Bronchial epithelial cell (primary cell): ENCODE measurements around the gene PRICKLE1.

DNA sequence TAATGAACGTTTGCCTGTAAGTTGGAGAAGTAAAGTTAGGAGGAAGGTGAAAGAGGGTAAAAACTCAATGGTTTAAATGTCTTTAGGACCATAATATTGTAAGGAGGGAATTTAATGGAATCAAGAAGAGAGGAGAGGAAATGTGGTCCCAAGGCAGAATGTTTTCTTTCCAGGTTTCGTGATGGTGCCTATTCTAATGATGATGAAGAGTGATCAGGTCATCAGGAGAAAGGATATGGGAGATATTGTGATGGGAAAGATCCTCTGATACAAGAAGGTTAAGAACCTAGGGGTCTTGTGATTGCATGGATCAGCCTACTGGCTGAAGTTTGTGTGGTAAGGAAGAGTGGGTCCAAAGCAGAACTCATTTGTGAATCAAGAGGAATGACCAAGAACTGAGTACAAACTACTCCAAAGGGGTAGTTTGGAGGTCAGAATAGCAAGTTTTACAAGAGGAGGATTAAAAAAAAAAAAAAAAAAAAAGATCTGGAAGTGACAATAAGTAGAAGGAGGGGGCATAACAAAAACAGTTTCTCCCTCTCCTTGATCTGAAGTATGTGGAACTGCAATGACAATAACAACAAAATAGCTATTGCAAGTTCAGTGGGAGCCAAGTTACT, 144.3 kb downstream of the PDZRN4 start:
- RRBS, 2 experiments, result no CpG with 5 or more reads among the region's 2 CpGs

GRCh38 chr12:41918012-41918437, 226.6 kb downstream of the GXYLT1 start:
- RRBS, 2 experiments, result no CpG with 5 or more reads among the region's 7 CpGs

- RRBS, 2 experiments, result no CpG with 5 or more reads among the region's 5 CpGs
Observed at GRCh38 chr12:42094145-42094690, 50.5 kb downstream of the GXYLT1 start.

DNA sequence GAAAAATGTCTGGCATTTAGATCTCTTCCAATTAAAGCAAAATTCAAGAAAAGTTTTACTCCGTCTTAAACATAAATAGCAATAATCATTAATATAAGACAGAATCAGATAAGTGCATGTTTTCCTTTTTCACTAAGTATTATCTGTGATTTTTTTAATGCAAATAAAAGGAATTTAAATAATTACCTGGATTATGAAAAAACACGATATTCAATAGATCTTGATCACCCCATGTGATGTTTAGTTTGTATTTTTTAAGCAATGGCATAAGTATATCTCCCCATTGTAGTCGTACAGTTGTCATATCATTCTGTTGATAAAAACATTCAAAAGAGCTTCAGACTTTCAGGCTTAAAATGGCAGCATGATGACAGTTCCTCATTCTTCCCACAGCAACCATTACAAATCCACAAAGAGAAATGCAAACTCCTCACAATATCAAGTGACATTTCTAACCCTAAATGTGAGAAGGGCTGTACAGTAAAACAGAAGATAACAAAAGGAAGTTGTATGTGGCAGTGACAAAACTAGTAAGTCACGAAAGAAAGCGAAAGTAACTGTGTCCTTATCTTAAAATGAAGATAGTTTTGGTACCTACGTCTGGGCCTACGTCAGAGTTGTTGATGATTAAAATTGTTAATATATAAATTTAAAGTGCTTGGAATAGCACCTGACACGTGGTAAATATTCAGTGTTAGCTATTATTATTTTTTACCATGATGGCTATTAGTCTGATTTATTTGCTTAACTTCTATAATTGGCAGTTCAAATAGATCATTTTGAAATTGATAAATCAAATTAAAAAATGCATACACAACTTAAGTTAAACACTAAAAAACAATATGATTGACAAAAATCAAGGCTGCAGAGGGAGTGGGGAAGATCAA, 46.7 kb downstream of the GXYLT1 start:
- RRBS, 2 experiments, result no CpG with 5 or more reads among the region's 8 CpGs

- RRBS, 2 experiments, result no CpG with 5 or more reads among the region's 12 CpGs
Observed at GRCh38 chr12:42205984-42206611, 31.9 kb downstream of the YAF2 start.

DNA sequence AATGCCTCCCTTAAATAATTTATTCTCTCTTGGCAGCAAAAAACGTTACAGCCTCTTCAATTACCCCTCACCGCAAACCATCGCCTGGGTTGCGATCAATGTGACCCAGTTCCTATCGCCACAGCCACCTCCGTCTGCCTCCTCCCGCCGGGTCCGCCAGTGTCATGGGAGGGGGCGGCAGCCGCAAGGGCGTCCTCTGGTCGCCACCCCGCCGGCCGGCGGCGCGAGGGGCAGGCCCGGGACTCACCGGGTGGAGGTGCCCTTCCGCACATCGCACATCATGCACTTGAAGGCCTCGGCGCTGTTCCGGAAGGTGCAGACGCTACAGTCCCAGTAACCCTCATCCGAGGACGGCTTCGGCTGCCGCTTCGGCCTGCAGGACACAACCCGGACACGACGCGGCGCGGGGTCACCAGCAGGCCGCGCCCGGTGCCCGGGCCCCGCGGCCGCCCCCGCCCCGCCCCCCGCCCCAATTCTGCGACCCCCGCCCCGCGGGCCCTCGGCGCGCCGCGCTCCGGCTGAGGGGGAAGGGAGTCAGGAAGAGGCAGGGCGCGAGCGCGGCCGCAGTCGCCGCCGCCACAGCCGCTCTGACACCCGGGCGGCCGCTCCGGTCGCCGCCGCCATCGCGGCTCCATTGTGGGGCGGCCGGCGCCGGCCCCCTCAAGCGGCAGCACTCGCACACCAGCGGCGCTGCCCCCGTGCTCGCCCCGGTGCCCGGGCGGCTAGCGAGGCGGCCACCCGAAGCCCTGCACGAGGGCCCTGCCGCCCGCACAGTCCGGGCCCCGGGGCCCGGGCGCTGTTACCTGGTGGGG, 490 bp downstream of the YAF2 start:
- RRBS, 2 experiments, result 2% methylated on average over 66 of the region's 99 CpGs

DNA sequence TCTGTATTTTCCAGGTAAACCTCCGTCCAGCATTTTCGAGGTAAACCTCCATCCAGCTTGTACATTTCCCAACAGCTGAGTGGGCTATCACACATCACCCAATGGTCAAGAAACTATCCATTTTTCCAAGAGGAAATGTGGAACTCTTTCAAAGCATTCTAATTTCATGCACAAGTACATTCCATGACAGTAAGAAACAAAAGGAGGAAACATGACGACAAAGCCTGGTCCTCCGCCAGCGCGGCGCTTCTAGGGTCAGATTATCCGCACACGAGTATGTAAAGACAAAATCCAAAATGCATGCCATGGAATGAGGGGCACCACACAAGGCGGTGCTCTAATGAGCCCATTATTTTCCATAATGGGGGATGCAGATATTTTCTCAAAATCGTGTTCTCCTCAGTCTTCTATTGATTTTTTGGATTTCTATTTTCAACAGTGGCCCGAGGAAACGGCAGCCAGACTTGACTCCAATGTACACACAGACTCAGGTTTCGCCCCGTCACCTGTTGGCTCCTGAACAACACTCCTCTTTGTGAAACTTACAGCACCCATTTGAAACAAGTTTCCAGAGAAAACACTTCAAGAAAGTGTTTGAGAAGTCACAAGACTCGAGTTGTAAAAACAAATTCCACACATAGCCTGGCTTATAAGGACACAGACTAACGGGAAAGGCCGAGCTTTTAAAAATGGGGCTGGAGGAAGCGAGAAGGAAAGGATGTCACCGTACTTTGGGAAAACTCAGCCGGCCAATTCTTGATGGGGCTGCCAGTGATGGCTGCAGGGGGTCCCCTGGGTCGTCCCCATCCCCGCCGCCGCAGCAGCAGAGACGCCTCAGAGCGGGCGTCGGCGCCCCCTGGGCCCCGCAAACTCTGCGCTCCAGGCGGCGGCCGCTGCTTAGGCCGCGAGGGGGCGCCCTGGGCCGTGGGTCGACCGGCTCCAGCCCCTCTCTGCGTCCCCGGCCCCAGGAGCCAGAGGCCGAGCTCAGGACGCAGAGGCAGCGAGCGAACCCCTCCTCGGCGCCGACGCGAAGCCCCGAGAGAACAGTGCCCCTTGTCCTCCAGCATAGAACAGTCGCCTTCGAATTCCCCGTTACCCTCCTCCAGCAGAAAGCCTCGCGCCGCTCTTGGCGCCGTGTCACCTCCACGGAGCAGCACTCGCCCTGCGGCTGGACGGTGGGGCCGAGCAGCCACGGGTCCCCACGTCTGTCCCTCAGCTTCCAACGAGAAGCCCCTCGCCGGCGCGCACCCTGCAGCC, 107.1 kb downstream of the PRICKLE1 start:
- RRBS, 2 experiments, result 1% methylated on average over 3 of the region's 73 CpGs

DNA sequence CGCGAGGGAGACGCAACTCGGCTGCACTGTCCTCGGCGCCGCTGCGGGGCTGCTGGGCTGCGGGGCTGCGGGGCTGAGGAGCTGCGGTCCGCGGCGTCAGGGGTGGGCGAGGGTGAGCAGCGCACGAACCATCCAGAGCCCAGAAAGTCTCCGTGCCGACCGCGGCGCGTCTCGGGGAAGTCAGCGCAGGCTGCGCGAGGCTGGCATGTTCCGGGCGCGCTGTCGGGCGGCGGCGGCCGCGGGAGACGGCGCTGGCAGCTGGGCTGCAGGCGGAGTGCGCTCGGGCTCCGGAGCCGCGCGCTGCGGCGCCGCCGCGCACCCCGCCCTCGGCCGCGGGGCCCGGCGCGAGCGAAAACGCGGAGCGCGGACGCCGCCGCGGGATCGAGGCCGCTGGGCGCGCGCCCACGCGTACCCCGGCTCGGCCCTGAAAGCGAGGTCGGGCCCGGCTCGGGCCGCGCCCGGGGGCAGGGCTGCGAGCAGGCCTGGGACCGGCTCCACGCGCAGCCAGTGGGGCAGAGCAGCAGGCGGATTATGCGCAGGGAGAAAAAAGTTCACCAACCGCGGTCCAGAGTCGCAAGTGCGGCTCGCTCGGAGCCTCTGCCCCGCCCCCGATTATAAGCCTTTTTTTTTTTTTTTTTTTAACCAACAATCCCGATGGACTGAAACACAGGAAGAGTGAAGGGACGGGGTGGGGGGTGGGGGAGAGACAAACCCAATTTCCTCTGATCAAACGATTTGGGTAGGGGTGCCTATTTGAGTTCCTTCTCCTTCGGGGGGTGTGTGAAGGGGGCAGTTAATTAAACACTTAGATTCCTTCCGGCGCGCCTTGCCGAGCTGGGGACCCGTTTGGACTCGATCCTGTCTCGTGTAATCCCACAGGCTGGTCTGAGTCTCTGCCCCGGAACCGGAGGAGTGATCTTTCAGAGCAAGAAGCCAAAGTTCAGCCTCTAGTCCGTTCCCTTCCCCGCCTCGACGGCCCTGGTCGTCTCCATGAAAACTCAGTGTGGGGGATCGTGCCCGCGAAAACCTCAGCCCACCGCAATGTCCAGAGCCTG, at the start of gene PRICKLE1:
TSS of gene PRICKLE1 (minus strand) at position 278 of the 1,055 bp plus-strand sequence.
- RRBS, 2 experiments, result under 1 to 1% methylated on average over 50 of the region's 118 CpGs

DNA sequence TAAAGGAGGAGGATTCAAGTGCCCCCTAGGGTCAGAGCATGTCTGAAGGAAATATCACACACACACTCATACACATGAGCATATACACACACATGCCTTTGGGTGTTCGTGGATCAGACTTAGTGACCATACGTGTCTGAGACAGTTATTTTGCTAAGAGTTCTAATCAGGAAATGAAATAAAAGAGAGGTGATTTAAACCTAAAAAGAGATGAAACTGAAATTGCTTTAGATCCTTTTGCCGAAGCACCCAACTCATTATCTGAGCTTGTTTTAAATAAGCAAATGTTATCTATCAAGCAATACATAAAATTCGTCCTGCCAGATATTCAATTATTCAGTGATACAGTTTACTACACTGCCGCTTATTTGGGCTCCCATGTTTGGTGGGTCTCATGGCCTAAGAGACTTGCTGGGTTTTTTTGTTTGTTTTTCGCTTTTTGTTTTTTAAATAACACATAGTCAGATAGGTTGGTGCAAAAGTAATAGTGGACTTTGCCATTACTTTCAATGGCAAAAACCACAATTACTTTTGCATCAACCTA, 260.9 kb downstream of the ADAMTS20 start:
- RRBS, 2 experiments, result no CpG with 5 or more reads among the region's 6 CpGs

- RRBS, 2 experiments, result no CpG with 5 or more reads among the region's 9 CpGs
Observed at GRCh38 chr12:44834936-44835436, 41.1 kb downstream of the NELL2 start.

DNA sequence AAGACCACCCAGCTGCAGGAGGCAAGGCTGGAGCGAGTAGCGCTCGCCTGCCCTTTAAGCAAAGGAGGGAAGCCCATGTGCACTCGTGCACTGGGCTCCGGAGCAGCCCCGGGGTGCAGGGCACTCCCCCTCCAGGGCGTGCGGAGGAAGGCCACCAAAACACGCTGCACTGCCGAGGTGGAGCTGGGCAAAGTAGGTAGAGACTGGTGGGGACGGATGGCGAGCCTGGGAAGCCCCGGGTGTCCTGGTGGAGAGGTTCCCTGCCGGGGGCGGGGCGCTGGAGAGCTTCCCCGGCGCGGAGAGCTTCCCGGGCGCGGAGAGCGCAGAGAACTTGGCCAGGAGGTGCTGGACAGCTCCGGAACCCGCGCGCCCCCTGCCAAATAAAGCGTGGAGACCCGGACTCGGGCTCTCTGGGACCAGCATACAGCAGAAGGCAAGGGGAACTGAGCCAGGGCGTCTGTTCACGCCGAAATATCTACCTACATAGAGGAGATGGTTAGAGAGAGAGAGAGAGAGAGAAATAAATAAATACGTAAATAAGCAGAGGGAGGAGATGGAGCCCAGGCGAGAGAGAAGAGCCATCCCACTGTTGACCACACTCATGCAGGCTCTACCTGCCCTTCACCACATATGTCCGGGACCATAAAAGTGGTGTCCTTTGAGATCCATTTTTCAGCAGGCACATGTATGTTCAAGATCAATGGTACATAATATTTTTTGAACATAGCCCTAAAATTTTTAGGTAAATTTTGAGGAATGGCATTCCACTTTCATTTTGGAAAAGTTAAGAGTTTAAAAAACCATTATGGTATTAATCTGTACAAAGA, 747 bp upstream of the NELL2 start:
- RRBS, 2 experiments, result 3% methylated on average over 5 of the region's 36 CpGs

DNA sequence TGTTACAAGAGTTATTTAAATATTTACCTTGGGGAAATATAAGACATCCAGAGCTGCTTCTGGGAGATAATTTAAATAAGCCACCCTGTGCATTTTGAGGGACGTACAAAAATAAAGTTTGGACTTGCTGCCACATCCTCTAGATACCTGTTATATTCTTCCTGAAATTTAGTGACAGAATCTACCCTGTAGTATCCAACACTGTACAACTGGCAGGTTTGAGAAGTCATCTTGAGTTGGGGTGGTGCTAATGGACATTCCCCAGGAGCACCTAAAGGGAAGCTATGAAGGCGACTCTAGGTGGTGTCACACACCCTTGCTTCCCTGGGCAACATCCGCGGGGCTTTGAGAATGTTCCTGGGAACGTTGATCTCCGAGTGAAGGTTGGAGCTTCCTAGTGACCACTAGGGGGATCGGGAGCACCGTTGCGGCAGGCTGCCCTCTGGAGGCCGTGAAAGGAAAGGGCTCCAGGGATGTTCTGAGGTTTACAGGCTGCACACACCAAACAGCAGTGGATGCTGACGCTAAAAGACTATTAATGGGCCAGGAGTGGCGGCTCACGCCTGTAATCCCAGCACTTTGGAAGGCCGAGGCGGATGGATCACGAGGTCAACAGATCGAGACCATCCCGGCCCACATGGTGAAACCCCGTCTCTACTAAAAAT, 72.5 kb upstream of the NELL2 start:
- RRBS, 2 experiments, result no CpG with 5 or more reads among the region's 19 CpGs

- RRBS, 2 experiments, result no CpG with 5 or more reads among the region's 2 CpGs
Observed at GRCh38 chr12:45235727-45236095, 19.8 kb downstream of the ANO6 start.

DNA sequence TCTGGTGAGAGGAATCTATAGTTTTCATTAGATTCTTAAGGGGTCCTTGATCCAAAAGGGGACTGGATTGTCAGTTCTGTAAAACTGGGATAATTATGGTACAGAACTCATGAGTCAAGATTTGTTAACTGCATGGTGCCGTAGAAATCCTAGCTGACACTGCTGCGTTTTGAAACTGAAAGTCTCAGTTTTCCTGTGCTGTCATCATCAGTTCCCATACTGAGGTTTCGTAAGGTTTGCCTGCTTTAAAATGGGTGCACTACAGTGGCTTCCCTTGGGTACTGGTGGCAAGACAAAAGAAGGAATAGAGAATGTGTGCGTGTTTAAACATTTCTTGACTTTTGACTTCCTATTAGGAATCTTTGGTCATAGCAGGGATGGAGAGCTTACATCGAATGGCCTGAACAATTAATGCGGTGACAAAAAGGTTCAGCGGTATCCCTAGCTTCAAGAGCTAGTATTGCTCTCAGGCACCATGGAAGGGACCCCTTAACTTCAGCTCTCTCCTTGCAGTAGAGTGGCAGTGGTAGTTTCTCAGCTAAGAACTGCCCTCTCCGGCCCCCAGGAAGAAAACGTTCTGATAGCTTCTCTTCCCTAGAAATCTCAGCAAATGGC, 28.7 kb downstream of the ANO6 start:
- RRBS, 2 experiments, result no CpG with 5 or more reads among the region's 9 CpGs

DNA sequence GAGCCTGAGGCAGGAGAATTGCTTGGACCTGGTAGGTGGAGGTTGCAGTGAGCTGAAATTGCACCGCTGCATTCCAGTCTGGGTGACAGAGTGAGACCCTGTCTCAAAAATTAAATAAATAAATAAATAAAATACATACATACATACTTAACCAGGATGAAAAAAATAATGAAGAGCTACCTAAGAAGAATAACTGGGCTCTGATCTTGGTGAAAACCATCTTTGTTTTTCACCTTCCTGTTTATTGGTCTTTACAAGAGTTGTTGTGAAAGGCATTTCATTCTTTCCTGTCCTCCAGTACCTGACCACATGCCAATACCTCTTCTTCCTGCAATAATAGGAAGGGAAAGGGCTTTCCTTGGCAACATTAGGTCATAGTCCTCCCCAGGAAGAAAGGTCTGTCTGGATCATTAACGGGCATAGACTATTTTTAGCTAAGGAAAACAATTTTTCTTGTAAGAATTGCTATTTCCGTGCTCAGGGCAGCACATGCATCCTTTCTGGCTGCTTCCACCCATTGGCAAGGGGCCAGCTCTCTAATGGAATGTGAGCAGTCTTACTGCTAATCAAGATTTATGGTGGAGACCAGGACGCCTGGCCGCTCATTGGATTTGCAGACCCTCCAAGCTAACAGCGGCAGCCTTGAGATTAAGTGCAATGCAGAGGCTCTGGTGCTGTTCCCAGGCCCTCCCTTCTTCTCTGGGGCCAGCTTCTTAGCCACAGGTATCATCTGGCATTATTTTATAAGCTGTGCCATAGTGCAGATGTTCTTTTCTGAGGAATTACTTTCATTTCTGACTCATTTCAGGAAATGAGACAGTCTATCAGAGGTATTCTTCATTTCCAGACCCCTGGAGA, 52.7 kb downstream of the ANO6 start:
- RRBS, 2 experiments, result no CpG with 5 or more reads among the region's 6 CpGs

- RRBS, 2 experiments, result no CpG with 5 or more reads among the region's 7 CpGs
Observed at GRCh38 chr12:45409967-45410314, 194.0 kb downstream of the ANO6 start.

DNA sequence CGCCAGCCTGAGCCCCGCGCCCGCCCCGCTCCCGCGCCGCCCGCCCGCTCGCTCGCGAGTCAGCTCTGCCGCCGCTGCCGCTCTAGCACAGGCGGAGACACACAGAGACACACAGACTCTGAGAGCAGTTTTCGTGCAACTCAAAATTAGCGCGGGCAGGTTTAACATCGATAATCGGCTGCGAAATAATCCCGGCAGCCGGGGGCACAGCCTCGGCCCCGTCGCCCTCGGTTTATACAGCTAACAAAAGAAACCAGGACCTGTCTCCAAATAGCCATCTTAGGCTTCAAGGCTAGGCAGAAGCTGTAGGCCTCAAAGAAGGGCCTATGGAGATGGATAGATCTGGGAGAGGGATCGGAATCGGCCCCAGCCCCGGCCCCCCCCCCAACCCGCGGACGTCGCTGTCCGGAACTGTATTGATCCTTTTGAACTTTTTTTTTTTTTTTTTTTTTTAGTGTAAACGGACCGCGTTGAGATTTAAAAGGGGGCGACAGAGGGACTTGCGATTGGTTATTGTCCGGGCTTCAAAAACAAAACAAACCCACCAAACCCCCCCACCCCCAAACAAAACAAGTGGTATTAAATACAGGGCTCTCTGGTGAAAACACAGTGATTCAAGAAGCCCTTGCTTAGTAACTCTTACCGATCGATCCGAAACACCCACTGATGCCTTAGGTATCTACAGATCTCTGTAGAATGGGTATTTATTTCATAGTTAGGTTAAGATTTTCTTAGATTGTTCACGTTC, 1.1 kb downstream of the ARID2 start:
- RRBS, 2 experiments, result 5 to 22% methylated on average over 1 to 4 of the region's 47 CpGs

DNA sequence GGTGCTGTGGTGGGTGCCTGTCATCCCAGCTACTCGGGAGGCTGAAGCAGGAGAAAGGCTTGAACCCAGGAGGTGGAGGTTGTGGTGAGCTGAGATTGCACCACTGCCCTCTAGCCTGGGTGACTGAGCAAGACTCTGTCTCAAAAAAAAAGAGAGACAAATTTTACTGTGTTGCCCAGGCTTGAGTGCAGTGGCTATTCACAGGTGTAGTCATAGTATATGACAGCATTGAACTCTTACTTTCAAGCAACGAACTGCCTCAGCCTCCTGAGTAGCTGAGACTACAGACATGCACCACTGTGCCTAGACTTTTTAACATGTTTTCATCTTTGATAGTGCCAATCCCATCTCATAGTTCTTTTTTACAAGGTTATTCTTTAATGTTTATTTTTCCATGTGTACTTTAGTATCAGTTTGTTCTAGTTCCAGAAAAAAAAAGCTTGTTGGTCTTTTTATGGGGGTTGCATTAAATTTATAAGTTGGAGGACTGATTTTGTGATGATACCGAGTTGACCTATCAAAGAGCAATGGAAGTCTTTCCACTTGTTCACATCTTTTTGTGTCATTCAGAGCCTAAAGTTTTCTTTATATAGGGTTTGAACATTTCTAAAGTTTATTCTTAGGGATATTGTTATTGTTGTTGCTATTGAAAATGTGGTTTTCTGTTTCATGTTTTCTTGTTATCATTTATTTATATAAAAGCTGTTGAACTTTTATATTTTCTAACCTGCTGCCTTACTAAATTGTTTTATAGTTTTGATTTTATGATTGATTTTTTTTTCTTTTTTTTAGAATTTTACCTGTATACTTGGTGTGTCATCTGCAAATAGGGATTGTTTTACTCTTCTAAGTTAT, 13.9 kb downstream of the ARID2 start:
- RRBS, 2 experiments, result no CpG with 5 or more reads among the region's 3 CpGs

DNA sequence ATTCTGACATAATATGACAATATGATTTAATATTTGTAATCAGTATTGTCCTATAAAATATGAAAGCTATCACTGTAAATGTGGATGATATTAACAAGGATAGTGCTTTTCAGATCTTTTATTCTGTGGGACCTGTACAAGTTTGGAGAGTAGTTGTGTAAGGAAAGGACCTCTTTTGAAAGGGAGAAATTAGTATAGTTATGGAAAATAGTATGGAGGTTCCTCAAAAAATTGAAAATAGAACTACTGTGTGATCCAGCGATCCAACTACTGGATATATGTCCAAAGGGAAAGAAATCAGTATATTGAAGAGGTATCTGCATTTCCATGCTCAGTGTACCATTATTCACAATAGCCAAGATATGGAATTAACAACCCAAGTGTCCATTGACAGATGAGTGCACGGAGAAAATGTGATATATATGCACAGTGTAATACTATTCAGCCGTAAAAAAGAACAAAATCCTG, 56.9 kb downstream of the ARID2 start:
- RRBS, 2 experiments, result no CpG with 5 or more reads among the region's 3 CpGs

- RRBS, 2 experiments, result no CpG with 5 or more reads among the region's 3 CpGs
Observed at GRCh38 chr12:45955838-45956420, 34.4 kb downstream of the SCAF11 start.